Cardiac septum (tissue), 1 donor: ENCODE results near the genes USHBP1, BABAM1, GTPBP3 and SLC27A1.

DNA sequence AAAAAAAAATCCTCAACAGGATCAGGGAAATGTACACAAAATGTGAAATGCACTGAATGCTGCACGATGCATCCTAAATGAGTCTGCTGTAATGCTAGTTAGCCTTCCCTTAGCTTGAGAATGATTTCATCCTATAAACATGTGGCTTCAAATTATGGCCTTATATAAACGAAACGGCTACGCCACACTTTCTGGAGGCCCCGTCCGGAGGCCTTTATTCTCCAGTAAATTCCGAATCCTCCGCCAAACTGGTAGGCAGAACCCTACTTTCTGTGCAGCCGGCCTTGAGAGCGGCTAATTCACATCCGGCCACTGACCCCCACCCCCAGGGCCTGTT lies 13.7 kb downstream of the MYO9B start:
- PRO-cap: no peak

GRCh38 chr19:17104690-17105156 lies 29.1 kb downstream of the MYO9B start:
- PRO-cap: no peak

DNA sequence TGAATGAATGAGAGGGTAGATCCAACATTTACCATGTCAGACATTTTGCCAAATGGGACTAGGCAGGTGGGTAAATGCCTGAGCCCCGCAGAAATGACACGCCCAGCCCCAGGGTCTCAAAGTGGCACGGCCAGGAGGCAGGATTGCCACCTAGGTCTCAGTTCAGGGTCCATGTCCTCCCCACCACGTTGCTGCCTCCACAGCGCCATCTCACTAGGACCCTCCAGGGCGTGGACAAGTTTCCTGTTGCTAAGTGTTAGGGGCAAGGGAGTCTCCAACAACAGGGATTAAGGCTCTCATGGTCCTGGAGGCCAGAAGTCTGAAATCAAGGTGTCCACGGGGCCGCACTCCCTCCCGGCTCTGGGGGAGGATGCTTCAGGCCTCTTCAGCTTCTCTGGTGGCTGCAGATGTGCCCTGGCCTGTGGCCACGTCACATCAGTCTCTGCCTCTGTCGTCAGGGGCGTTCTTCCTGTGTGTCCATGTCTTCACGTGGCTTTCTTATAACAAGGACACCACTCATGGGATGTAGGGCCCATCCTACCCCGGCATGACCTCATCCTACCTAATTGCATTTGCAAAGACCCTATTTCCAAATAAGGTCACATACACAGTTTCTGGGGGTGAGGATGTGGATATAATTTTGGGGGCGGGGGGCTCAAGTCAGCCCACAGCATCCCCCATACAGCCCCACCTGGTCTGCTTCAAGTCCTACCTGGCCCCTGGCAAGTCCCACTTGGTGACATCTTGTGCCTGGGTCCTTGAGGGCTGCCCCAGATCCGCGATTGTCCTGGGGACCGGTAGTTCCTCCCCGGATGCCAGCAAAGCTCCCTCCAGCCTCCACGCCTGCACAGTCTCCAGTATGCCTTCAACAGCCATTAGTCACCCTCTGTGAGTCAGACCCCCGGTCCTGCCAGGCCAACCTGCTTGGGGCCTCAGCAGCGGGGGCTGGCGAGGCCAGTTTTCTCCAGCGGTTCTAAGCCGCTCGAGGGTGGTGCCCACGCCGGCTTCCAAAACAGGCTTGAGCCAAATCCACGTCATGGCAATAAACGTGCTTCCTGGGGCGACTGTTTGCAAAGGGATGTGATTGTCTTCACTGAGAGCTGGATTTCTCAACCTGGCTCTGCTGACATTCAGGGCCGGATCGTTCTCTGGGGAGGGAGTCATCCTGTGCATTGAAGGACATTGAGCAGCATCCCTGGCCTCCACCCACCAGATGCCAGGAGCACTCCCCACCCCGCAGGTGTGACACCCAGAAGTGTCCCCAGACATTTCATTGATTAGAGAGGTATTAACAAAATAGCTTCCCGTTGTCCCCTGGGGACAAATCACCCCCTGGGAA lies 32.2 kb downstream of the MYO9B start:
- PRO-cap: bidirectional peak, plus-strand start at position 891 of the sequence, minus-strand start at position 784 of the sequence

GRCh38 chr19:17125289-17125465 lies 49.6 kb downstream of the MYO9B start:
- PRO-cap: no peak

DNA sequence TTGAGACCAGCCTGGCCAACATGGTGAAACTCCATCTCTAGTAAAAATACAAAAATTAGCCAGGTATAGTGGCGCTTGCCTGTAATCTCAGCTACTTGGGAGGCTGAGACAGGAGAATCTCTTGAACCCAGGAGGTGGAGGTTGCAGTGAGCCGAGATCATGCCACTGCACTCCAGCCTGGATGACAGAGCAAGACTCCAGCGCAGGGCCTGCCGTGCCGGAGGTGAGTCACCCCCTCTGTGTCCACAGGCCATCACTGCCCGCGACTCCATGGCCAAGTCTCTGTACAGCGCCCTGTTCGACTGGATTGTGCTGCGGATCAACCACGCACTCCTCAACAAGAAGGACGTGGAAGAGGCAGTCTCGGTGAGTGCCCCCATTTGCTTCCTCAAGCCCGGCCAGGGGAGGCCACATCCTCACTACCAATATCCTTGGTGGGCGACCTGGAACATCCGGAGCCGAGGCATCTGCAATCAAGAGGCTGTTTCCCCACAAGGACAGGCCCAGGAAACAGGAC lies 53.0 kb upstream of the USE1 start:
- PRO-cap: no peak

DNA sequence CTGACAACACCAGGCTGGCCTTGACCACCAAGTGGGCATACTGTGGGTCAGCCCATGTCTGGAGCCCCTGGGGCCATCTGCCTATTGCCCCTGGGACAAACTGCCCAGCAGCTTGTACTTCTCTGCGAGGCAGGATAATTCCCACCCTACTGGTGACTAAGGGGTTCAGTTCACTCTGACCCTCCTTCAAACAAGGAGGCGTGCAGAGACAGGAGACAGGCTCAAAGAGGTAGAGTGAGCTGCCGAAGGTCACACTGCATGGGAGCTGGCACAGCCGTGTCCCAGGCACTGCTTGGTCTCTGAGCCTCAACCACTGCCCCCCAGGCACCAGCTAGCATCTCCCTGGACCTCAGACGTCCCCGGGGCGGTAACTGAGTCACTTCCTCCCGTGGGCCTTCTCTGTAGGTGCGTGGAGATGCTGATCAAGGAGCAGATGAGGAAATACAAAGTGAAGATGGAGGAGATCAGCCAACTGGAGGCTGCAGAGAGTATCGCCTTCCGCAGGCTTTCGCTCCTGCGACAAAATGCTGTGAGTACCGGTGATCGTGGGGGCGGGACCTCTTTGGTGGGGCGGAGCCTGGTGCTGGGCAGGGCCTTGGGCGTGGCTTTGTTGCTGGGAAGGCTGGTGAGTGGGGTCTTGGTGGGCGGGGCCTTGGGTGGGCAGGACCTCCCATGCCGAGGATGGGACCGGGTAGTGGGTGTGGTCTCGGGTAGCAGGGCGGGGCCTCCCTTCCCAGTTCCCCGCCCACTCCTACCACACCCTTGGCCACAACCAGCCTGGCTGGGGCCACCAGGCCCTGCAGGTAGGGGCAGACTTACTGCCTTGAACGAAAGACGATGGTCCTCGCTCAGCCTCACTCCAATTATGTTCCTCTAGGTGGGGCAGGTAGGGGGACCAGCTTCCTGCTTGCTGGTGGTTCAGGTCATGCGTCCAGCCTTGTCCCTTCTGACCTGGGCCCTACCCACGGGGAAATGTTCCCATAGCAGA lies 5.7 kb upstream of the USE1 start:
- PRO-cap: no peak

DNA sequence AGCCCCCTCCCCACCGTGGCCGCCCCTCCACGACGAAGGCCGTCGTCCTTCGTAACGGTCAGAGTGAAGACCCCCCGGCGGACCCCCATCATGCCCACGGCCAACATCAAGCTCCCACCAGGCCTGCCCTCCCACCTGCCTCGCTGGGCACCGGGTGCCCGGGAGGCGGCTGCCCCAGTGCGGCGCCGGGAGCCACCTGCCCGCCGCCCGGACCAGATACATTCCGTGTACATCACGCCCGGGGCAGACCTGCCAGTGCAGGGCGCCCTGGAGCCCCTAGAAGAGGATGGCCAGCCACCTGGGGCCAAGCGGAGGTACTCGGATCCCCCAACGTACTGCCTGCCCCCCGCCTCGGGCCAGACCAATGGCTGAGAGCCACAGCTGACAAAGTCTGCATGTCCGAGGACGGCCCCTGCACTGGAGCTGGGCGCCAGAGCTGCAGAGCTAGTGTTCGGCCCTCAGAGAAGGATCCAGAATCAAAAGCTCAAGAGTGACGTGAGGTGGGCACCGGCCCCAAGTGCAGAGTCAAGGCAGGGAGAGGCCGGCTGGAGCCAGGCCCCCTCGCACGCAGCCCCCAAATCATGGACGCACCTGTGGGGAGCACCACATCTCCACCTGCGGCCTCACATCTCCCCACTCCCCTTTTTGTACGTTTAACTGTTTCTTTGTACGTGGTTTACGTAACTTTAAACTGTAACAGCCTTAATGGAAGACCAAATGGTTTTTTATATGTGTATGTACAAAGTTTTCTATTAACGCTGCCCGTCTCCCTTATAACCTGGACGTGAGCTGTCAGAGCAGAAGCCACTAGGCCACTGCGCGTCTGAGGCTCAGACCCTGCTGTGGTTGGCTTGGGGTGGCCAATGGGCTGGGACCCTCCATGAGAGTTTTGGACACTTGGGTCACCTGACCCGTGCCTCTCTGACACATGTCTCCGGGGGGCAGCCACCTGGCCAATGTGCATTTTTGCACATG lies 2.9 kb upstream of the USE1 start:
- PRO-cap: no peak

DNA sequence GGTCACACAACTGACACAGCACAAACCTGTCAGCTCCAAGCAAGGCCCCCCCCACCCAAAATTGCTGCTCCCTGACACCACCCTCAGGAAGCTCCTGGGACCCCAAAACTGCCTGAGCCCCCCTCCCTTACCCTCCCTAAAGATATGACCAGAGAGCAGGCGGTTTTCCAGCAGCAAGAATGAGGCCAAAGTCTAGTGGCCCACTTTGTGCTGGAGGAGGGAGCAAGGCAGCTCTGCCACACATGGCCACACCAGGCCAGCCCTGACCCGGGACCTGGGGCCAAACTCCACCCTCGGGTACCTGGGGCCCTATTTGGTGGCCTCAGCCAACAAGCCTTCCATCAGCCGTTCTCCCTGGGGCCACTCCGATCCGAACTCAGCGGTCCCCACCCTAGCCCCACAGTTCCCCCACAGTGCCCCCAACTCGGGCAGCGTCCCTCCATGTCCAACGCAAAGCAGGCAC lies 2.3 kb downstream of the NR2F6 start:
- PRO-cap: no peak

GRCh38 chr19:17247139-17247617 lies 1.5 kb upstream of the NR2F6 start:
- PRO-cap: no peak

DNA sequence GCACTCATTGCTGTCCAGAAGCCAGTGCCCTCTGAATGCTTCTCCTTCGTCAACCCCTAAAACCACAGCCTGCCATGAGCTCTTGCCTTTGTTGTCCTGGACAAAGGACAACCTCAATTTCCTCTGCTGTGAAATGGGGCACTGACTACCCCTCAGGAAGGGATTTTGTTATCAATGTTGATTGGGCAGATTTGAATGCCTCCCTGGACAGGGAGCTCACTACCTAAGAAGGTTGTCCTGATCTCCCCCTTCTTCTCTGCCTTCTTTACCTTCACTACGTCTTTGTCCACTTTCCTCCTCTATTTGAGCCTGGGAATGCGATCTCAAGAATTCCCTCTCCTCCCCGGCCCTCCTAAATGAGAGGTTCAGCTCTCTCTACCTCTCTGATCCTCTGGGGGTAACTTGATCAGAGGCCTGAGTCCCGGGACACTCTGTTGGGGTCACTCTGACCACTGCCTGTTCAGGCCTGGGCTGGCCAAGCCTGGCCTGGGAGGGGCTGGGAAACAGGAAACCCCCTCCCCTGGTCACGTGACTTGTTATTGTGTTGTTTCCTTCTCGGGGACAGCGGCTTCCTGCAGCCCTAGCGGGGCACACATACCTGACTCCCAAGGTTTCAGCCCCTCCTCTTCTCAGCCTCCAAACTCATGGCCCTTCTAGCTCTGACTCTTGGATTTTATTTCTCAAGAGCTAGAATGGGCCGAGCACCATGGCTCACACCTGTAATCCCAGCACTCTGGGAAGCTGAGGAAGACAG lies at the start of gene USHBP1:
Gene USHBP1 (minus strand): TSS at position 454 of the 754 bp plus-strand sequence.
- PRO-cap: bidirectional peak, plus-strand start at position 561 of the sequence, minus-strand start at position 454 of the sequence

DNA sequence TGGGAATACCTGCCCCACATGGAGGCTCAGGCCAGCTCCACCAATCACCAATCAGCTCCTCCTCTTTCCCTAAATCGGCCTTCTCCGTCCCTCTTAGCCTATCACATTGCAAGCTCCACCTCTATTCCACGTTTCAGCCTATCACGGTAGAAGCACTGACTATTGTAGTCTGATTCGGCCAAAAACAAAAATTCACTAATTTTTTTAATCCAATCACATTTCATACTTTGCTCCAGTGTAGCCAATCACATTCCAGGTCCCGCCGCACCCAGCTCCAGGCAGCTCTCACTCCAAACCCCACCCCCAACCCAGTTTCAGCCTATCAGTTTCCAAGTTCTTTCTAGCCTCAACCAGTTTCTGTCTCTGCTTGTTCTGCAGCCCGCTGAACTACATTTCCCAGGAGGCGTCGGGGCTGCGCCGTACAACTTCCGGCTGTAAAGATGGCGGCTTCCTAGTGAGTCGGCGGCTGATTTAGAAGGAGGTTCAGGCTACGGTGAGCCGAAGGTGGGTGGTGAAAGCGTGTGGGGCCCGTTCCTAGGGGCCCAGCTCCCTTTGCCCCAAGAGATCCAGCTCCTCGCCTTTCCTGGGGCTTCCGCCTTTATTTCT lies at the start of gene BABAM1:
Gene BABAM1 (plus strand): TSS at position 420 of the 606 bp plus-strand sequence.
- PRO-cap: unidirectional peak, plus-strand start at position 420 of the sequence

- PRO-cap: no peak
These were observed 12.0 kb downstream of the ANO8 start for GRCh38 chr19:17322558-17323089.

DNA sequence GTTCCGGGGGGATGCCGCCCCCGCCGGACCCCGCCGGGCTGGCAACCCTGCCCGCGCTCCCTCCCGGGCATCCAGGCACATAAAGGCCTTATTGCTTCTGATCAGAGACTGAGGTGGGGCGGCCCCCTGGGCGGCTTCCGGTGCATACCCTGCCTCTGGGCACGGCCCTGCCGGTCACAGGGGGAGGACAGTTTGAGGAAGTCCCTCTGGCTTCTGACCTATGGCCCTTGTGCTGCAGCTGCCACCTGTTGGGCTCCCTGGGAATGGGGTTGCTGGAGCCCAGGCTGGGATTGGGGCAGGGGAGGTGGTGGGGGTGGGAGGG lies 10.8 kb downstream of the ANO8 start:
- PRO-cap: no peak

DNA sequence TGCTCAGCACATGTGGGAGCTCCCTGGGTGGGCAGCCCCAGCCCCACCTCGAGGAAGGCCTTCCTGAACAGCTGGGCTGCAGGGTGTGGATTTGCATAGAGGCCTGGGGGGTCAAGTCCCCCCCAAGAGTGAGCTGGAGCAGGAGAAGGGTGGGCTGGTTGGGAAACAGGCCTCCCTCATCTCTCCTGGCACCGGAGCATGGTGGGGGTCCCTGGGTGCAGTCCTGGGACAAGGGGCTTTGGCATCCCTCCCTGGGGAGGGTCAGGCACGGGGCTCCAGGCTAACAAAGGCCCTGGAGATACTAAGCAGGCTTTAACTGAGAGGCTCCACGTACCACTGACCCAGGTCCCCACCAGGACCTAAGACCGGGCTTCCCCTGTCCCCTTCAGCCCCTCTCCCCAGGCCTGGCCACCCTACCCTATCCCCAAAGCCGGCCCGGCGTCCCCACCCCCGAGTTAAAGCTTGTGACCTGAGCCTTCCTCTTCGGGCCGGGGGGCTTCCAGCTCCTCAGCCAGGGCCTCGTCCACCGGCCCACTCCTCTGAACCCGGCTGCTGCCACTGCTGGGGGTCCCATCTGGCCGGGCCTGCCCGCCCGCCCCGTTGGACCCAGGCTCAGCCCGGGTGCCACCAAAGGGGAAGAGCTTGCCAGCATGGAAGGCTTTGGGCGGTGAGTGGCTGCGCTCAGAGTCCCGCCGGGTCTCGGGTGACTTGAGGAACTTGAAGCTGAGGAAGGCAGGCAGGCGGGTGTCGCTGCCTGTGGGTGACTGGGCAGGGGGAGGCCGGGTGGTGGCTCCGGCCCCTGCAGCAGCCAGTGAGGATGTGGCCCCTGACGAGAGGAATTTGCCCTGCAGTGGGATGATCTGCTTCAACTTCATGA lies 10.2 kb downstream of the ANO8 start:
- PRO-cap: no peak

GRCh38 chr19:17332470-17332720 lies 2.3 kb downstream of the ANO8 start:
- PRO-cap: no peak

DNA sequence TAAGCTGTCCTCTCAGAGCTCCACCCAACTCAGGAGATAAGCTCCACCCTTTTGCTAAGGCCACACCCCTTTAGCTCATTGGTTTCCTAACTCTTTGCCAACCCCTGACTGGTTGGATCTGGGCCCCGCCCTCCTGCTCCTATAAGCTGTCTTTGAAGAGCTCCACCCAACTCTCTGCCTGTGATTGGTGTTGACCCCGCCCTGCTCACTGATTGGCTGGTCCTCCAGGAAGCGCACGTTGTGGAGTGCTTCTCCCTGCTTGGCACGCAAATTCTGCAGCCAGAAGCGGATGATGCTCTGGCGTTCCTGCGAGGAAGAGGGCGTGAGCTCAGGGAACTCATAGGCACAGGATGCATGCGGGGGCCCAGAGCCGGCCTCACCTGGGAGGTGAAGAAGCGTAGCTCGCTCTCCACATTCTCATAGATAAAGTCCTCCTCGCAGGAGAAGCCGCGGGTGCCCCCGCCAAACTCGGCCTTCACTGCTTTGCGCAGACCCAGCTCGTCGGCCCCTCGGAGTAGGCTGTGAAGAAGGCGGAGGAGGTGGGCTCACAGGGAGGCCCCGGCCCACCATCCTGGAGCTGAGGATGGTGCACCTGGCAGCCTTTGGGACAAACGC lies 1.8 kb downstream of the ANO8 start:
- PRO-cap: no peak

DNA sequence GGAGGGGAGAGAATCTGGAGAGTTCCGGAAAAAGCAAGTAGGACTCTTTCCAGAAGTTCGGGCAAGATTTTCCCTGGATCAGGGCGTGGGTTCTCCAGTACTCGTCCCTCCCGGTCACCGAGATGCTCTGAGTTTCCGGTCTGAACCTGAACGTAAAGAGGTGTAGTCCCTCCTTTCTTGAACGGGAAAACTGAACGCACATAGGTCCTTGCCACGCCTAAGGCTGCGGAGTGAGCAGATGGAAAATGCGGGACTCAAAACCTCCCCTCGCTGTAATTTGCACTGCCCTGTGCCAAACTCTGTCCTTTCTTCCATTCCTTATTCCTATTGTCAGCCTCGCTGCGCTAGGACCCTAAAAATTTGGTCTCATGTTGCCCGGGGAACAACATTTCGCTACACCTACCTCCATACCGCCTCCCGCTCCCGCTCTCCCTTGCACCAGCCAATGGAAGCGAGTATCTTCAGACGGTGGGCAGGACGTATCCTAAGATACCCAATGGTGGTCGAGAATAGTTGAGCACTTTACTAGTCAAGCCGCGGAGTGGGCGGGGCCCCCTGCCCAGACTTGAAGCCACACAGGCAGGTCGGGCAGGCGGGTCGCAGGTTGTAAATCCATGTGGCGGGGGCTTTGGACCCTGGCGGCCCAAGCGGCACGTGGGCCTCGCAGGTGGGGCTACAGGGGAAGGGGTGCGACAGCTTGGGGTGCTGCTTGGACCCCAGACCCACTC lies at the start of gene GTPBP3:
Gene GTPBP3 (plus strand): TSS at position 556 of the 728 bp plus-strand sequence.
- PRO-cap: unidirectional peak, minus-strand start at position 129 of the sequence; bidirectional peak, plus-strand start at position 574 of the sequence, minus-strand start at position 430 of the sequence

DNA sequence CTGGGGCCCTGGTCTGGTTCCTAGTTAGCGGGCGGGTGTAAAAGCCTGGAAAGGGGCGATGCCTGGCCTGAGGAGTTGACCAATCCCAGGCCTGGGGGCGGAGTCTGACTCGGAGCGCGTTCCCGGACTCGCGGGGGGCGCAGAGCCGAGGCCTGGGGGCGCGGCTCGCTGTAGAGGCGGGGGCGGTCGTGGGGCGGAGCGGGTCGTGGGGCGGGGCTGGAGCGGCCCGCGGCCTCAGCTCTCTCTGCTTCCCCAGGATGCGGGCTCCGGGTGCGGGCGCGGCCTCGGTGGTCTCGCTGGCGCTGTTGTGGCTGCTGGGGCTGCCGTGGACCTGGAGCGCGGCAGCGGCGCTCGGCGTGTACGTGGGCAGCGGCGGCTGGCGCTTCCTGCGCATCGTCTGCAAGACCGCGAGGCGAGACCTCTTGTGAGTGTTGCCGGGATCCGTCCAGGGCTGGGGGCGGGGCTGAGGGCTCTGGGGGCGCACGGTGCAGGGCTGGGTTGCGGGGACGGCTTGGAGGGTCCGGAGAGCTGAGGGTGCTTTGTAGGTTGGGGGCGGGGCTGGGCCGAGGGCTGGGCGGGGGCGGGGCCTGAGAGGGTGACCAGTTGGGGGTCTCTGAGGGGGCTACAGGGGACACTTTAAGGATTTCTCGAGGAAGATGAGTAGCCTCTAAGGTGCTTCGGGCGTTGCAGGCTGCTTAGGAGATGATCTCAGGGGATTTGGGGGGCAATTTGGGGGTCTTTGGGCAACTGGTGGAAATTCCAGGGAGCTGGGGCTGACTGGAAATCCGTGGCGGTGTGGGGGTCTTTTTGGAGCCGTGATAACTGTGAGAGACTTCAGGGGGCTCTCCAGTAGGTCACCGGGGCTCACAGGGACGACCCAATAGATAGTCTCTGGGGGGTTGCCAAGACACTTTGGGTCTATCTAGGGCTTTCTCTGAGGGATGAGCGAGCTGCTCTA lies at the start of gene SLC27A1:
Gene SLC27A1 (plus strand): TSS at position 241 of the 958 bp plus-strand sequence.
- PRO-cap: bidirectional peak, plus-strand start at position 142 of the sequence, minus-strand start outside the sequence

DNA sequence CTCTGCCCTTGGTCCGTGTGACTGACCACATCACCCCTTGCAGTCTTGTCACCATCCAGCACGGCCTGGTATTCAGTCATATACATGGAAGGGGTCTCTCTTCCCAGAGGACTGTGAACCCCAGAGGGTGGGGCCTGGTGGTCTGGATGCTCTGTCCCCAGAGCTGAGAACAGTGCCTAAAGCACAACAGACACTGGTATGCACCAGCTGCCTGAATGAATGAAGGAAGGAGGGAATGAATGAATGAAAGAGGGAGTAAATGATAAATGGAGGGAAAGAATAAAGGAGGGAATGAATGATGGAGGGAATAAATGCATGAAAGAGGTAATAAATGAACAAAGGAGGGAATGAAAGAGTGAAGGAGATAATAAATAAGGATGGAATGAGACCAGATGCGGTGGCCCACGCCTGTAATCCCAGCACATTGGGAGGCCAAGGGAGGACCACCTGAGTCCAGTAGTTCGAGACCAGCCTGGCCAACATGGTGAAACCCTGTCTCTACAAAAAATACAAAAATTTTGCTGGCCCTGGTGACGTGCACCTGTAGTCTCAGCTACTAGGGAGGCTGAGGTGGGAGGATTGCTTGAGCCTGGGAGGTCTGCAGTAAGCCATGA lies 13.7 kb downstream of the SLC27A1 start:
- PRO-cap: no peak

DNA sequence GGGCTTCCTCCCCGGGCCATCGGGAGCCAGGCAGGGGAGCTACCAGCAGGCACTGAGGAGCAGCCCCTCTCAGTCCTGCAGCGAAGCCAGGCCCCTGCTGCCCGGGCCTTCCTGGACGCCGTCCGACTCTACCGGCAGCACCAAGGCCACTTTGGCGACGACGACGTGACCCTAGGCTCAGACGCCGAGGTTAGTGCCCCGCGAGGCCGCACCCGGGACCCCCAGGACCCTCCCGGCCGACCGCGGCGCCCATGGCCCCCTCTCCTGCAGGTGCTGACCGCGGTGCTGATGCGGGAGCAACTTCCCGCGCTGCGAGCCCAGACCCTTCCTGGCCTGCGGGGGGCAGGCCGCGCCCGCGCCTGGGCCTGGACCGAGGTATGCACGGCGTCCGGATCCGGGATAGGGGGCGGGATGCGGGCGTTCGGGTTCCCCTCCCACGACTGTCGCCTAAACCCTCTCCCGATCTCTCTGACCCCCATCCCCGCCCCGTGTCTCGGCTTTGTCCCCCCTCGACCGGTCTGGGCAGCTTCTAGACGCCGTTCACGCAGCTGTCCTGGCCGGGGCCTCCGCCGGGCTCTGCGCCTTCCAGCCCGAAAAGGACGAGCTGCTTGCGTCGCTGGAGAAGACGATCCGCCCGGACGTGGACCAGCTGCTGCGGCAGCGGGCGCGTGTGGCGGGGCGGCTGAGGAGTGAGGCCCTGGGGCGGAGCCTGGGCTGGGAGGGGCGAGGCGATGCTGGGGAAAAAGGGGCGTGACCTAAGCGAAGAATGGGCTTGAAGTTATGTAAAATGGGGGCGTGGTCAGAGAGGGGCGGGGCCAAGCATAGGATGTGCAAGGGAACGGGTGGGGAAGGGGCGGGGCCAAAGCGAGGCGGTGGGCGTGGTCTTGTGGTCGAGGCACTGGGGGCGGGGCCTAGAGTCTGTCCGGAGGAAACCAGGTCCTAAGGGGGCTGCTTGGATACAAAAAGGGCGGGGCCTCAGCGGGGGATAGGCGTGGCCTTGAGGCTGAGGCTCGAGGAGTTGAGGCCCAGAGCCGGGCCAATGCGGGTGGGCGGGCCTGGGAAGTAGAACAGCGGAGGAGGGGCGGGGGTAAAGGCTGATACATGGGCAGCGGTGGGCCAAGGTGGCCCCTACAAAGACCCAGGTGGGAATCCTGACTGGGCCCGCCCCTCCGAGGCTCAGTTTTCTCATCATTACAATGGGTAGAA lies 12.4 kb downstream of the NIBAN3 start:
- PRO-cap: unidirectional peak, minus-strand start at position 598 of the sequence; unidirectional peak, minus-strand start at position 656 of the sequence